ENCODE data around the genes NNMT and BUD13.

DNA sequence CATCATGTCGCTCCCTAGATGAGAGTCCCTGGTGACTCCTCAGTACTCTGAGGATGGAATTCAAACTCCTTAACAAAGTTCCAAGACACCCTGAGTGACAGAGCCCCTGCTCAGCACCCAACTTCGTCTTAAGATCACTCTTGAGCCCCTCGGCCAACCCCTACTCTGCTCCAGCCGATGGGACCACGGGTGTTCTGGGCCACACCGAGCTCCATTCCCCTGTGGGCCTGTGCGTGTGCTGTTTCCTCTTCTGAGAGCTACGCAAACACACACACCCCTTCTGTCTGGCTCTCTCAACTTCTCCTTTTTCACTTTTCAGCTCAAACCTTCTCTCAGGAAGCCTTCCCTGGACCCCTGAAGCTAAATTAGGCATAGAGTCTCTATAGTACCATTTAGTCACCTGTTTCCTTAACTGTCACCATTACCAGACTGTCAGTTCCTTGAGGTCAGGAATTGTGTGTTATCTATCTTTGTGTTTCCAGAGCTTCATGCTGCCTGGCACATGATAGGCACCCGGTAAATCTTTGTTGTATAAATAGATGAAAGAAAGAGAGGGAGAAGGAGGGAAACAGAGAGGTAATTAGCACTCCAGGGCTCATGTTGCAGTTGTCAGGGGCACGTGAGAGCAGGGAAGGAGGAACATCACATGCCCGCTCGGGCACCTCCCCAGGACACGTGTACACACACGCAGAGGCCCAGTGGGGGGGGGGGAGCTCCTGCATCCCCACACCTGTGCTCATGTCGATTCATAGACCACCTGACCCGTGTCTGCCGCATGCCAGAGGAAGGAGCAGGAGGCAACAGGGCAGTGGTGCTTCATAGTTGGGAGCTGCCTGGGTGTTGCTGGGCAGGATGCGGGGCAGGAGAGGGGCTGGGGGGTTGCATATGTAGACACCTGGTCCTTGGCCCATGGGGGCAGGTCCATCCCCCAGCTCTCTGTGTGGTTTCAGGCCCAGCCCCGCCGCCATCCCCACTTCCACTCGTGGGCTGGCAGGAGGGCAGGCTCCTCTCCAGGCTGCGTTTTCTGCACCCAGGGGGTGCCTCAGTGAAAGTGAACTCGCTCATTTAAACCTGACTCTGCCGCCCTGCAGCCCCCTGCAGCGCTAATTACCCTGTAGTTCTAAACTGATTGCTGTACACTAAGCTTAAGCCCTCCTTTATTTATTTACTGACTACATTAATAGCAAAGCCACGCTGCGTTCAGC lies 37.1 kb upstream of the NNMT start:
- RRBS, result no CpG with 5 or more reads among the region's 27 CpGs

GRCh38 chr11:114295992-114297151 lies at the start of gene NNMT:
TSS of gene NNMT (plus strand) at chr11:114296399.
- RRBS, result no CpG with 5 or more reads among the region's 14 CpGs

- RRBS, result no CpG with 5 or more reads among the region's 14 CpGs
Measured at GRCh38 chr11:114308077-114309390, 12.3 kb downstream of the NNMT start.

DNA sequence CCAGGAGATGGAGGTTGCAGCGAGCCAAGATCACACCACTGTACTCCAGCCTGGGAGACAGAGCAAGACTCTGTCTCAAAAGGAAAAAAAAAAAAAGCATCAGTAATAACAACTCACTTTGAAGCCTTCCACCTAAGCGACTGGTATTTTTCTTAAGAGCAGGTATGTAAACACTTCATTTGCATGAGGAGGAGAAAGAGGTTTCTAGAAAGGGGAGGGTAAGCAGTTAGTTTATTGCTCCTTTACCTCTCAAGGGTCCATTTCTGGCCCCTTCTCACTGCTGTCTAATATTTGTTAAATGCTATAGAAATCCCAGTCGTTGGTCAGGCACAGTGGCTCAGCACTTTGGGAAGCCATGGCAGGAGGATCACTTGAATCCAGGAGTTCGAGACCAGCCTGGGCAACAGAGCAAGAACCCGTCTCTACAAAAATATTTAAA lies 22.7 kb downstream of the NNMT start:
- RRBS, result no CpG with 5 or more reads among the region's 5 CpGs

DNA sequence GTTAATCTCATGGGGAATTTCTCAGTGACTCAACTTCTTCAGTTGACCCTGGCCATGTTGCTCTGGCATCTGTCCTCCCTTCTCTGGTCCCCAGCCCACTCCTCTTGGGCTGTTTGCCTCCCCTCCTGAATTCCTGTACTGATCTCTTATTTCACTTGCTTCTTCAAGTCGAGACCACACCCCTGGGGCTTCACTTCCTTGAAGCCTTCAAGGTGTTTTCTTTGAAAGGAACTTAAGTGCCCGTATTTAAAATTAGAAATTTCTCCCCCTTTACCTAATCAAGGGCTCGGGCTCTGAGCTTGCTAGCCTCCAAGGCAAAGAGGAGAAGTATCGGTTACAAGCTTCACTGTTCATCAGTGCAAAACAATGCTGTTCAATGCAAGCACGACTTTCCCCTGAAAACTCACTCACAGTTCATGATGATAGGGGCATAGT lies 23.8 kb downstream of the NNMT start:
- RRBS, result no CpG with 5 or more reads among the region's 5 CpGs

DNA sequence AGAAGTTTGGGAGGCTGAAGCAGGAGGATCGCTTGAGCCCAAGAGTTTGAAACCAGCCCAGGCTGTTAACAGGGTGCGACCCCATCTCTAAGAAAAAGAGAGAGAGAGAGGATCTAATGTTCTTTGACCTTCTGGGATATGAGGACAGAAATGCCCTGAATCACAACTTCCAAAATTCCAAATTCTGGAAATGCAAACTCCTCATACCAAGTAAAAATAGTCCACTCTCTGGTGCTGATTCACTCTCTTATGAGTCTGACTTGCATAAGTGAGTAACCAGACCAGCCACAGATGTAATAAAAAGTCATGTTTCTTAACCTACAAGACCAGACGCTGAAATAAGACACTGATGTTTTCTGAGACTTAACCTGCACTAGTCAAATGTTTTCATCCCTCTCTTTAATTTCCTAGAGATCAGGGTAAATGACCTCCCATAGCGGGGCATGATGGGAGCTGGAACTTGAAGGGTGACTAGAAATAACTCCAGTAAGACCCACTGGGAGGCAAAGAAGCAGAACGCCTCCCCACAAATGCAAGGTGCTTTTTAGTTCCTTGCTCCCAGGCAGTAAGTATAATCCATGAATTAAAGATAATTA lies 25.7 kb downstream of the NNMT start:
- RRBS, result no CpG with 5 or more reads among the region's 5 CpGs

DNA sequence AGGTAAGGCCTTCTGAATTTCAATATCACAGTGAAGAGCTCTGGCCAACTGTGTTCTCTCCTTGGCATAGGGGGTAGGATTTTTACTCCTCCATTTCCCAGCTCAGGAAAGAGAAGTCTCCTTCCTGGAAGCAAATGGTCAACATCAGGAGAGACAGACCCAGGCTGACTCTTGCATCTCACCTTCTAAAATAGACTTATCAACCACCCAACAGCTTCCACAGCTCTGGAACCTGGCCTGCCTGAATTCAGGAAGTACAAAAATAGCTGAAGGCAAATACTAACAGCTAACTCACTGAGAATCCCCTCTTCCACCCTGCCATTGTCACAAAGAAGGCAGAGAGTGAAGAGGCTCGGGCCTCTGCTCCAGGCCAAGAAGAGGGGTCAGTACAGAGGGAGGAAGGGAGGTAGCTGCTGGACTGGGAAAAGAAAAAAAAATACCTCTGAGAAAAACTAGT lies 213.6 kb downstream of the NXPE2 start:
- RRBS, result no CpG with 5 or more reads among the region's 1 CpG

DNA sequence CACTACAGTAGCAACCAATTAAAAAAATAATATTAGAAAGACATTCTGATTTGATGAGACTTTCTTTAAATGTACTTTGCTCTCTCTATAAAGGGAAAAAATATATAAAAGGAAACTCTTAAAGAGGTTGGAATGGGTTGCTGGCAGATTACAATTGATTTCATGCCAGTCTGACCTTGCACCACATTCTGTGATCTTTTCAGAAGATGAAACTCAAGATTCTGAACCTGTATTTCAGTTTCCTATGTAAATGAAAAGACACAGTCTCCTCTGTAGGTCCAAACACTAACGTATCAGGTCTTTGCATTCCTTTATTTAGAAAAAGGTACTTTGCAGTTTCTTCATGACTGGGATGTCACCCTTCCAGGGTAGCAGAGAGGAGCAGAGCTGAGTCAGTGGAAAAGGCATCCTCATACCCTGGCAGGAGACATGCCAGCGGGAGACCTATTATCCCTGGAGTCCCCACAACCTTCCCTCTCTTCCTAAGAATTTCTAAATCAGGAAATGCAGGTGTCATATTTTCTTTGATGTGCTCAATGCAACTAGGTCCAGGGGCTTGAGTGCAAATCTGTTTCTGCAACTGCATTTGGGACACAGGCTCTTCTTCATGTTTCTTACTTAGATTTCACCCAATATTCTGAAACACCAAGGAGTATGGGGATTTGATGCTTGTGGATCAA lies 282.6 kb downstream of the CADM1 start:
- RRBS, result no CpG with 5 or more reads among the region's 2 CpGs

- RRBS, result no CpG with 5 or more reads among the region's 4 CpGs
Measured at GRCh38 chr11:115226439-115227011, 277.7 kb downstream of the CADM1 start.

- RRBS, result no CpG with 5 or more reads among the region's 4 CpGs
Measured at GRCh38 chr11:115256831-115257169, 247.4 kb downstream of the CADM1 start.

DNA sequence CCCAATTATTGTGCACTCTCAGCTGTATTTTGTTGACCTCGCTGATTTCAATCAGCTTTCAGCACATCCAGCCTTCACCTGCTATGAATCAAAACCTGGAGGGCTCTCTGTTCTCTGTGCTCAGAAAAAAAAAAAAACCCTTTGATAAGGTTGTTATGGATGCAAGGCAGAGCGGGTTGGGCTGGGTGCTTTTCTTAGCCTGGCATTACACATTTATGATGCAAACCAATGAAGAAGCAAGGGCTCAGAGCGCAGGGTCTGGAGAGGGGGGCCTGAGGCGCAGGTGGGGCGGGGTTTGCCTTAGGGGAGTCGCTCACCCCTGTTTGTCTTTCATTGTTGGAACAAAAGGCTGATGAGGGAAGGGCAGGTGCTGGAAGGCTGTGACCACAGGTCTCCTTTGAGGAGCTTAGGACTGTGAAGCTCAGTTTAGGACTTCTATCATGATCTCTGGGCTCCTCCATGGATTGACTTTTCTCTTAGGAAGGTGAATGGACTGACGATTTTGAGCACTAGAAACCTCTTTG lies 86.1 kb upstream of the CADM1 start:
- RRBS, result no CpG with 5 or more reads among the region's 7 CpGs

DNA sequence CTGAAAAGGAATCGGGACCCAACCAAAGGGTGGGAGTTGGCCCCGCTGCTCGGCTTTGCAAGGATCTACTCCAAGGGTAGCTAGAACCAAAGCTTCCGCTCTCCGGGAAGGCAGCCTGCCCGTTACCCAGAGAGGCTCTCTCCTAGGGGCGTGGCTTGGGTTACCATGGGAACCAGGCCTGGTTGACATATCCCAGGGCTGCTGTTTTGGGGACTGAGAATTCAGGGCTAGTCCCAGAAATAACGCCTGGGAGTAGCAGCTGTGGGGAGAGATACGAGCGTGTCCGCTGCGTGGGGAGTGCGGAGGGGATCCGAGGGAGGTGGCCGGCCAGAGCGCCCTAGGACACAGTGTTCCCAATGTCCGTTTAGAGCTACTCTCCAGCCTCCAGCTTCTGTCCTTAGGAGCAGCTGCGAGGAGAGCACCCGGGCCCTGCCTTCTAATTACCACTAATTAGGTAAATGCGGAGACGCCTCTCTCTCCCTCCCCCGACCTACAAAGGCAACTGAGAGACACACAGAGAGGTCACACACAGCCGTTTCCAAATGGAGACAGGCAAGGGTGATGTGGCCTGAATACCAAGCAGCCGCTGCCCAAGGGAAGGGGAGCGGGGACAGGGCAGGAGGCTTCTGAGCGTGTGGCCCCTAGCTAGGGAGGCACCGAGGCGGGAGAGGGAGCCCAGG lies 141.6 kb upstream of the CADM1 start:
- RRBS, result no CpG with 5 or more reads among the region's 28 CpGs

DNA sequence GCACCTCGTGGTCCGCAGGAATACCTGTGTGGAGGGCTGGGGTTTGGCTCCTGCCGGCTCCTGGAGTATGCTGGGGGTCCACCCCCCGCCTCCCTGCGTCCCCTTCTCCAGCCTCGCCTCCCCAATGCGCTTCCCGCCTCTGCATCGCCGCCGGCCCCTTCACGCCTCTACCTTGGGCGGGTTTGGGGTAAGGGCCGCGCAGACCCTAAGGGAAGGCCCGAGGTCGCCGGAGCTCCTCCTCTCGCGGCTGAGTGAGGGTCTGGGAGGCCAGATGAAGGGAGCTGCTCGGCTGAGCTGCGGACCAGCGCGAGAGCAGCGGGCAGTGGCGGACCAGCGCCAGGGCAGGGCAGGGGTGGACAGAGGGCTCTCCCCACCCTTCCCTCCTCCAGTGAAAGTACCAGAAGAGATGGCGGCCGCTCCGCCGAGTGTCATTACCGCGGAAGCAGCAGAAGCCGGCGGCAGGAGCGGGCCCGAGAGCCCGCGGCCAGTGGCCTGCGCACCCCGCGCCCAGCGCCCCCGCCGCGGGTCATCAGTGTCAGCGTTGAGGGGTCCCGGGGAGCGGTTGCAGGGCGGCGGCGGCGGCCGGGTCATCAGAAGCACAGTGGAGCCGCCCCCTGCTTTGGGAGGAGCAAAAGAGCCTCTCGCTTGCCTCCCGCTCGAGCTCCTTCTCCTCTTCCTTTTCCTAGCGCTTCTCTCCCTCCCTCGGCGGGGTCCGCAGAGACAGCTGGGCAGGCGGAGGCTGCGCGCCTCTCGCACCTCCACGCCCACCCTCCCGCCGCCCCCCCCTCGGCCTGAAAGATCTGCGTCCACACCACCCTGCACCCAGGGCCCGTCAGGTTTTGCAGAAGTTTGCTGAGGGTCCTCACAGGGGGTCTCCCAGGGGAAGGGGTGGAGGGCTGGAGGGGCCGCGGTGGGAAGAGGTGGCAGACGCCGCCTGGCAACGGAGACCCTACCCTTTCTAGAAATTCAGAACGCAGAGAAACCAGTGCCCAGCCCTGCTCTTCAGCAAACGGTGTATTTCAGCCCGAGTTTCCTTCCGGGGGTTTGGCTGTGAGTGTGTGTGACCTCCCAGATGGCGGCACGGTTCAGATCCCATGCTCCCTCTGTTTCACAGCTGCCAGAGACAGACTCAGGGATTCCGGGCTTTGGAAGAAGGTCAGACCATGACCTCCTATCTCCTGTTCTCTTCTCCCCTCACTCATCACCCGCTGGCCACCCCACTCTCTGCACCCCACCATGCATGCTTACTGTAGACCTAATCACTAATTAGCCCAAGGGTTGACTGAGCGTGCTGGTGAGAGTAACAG lies 255.8 kb upstream of the CADM1 start:
- RRBS, result 4% methylated on average over 26 of the region's 86 CpGs

- RRBS, result no CpG with 5 or more reads among the region's 3 CpGs
Measured at GRCh38 chr11:116195355-116195693, 577.5 kb downstream of the BUD13 start.

DNA sequence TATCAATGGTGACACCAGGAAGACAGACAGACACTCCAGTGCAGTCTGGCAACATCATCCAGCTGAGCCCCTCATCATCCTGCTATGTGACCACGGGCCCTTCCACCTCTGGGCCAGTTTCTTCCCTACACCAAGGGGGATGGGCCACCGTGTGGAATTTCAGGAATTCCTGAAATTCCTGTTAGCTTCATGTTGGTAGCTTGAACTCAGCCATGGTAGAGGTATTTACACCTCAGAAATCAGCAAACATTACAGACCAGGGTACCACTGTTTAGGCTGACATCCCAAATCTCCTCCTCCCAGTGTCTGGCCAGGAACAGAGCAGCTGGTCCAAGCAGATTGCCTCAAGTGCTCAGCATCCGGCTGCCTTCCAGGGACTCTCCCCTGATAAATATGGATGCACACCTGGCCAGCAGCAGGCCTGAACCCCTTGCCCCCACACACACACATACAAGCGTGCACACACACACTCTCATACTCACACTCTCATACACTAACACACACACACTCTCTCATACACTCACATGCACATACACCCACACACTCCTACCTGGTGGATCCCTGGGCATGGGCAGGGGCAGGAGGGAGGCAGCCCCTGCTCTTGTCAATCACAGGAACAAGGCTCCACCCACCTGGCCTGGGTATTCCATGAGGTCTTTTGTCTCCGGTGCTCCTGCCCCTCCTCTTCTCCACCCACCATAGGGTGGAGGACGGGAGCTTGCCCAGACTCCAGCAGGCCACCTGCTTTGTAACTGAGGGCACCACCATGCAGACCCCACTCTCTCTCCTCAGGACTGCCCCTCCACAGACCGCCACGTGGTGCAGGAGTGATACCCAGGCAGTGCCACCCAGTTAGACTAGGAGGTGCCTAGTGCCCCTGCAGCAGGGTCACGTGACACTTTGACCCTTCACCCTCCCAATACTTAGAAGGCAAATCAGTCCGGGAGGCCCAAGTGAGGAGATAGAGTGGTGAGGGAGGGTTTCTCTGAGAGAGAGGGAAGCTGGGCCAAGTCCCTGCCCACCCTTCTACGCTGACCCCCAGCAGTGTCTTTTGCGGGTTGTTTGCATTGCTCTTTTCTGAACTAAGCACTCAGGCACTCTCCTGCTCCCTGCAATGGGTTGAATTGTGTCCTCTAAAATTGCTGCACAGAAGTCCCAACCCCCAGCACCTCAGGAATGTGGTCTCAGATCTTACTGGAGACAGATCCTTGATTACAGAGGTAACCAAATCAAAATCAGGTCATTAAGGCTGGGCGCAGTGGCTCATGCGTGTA lies 84.9 kb downstream of the BUD13 start:
- RRBS, result no CpG with 5 or more reads among the region's 14 CpGs

DNA sequence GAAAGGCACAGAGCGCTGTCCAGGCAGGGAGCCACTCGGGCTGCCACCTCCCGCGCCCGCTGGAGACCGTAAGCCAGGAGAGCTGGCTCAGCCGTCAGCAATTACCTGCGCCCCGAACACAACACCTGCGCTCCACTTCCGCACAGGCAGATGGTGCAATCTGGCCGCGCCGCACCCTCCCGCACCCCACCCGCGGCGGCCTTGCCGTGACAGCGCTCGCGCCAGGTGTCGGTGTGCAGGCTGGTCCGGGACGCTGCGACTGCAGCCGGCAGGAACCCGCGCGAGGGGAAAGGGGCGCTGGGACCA lies 65.4 kb downstream of the BUD13 start:
- RRBS, result no CpG with 5 or more reads among the region's 31 CpGs

GRCh38 chr11:116772361-116773460 lies at the start of gene BUD13:
TSS of gene BUD13 (minus strand) at chr11:116772987.
- RRBS, result under 1% methylated on average over 23 of the region's 88 CpGs

- RRBS, result no CpG with 5 or more reads among the region's 14 CpGs
Measured at GRCh38 chr11:116821646-116822133, 1.4 kb downstream of the APOA4 start.

DNA sequence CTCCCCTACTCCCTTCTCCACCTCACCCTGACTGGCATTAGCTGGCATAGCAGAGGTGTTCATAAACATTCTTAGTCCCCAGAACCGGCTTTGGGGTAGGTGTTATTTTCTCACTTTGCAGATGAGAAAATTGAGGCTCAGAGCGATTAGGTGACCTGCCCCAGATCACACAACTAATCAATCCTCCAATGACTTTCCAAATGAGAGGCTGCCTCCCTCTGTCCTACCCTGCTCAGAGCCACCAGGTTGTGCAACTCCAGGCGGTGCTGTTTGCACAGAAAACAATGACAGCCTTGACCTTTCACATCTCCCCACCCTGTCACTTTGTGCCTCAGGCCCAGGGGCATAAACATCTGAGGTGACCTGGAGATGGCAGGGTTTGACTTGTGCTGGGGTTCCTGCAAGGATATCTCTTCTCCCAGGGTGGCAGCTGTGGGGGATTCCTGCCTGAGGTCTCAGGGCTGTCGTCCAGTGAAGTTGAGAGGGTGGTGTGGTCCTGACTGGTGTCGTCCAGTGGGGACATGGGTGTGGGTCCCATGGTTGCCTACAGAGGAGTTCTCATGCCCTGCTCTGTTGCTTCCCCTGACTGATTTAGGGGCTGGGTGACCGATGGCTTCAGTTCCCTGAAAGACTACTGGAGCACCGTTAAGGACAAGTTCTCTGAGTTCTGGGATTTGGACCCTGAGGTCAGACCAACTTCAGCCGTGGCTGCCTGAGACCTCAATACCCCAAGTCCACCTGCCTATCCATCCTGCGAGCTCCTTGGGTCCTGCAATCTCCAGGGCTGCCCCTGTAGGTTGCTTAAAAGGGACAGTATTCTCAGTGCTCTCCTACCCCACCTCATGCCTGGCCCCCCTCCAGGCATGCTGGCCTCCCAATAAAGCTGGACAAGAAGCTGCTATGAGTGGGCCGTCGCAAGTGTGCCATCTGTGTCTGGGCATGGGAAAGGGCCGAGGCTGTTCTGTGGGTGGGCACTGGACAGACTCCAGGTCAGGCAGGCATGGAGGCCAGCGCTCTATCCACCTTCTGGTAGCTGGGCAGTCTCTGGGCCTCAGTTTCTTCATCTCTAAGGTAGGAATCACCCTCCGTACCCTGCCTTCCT lies 2.8 kb downstream of the APOC3 start:
- RRBS, result no CpG with 5 or more reads among the region's 14 CpGs

Data from epithelial cell of prostate (primary cell).